Measurements from ENCODE around the genes PPP2R3A and IL20RB.

DNA sequence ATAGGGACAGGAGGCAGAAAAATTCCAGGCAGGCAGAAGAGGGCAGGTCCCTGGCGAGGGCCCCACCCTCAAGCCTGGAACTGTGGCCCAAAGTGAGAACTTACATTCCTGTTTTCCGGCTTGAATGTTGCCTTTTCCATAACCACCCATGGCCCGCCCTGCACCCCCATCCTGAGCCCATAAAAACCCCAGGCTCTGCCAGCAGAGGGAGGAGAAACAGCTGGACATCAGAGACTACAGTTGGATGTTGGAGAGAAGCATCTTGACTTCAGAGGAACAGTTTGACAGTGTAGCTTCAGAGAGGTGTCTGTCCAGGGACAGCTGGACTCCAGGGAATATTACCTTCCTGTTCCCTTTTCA lies 37.3 kb downstream of the SLCO2A1 start:
- PRO-cap, 3 experiments: no peak in any of the 3 experiments
- RAMPAGE, long total RNA, 2 experiments: no peak in any of the 2 experiments
- RRBS: no CpG with 5 or more reads among the region's 3 CpGs

DNA sequence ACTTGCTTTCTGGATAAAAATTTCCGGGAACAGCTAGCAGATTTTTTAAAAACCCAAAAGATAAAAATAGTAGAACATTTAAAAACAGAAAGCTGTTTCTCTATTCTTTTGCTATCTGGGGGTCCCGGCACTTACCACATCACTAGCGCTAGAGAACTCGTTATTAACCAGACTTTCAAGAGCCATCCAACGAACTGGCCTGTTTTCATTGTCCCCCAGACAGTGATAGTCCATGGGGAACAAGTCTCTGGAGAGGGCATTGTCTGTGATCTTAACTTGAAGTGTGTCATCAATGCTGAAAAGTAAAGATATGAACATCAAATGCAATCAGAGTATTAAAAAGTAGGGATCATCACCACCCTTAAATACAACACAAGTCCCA lies 75.2 kb downstream of the RYK start:
- PRO-cap, 3 experiments: no peak in any of the 3 experiments
- RAMPAGE, long total RNA, 2 experiments: no peak in any of the 2 experiments
- RRBS: 94% methylated on average over 1 of the region's 5 CpGs

- PRO-cap, 3 experiments: no peak in any of the 3 experiments
- RAMPAGE, long total RNA, 2 experiments: no peak in any of the 2 experiments
- RRBS: no CpG with 5 or more reads among the region's 7 CpGs
Measured at GRCh38 chr3:134311982-134312431, 61.3 kb upstream of the RYK start.

GRCh38 chr3:134326677-134327834 lies 47.2 kb downstream of the AMOTL2 start:
- PRO-cap, 3 experiments: no peak in any of the 3 experiments
- RAMPAGE, long total RNA, 2 experiments: no peak in any of the 2 experiments
- RRBS: 90% methylated on average over 2 of the region's 11 CpGs

- PRO-cap, 3 experiments: peak in 1 of 3 experiments; most common plus-strand start chr3:134331703 (in 1); most common minus-strand start chr3:134331602 (in 1)
- RAMPAGE, long total RNA, 2 experiments: no peak in any of the 2 experiments
- RRBS: no CpG with 5 or more reads among the region's 10 CpGs
Measured at GRCh38 chr3:134331014-134332183, 42.8 kb downstream of the AMOTL2 start.

DNA sequence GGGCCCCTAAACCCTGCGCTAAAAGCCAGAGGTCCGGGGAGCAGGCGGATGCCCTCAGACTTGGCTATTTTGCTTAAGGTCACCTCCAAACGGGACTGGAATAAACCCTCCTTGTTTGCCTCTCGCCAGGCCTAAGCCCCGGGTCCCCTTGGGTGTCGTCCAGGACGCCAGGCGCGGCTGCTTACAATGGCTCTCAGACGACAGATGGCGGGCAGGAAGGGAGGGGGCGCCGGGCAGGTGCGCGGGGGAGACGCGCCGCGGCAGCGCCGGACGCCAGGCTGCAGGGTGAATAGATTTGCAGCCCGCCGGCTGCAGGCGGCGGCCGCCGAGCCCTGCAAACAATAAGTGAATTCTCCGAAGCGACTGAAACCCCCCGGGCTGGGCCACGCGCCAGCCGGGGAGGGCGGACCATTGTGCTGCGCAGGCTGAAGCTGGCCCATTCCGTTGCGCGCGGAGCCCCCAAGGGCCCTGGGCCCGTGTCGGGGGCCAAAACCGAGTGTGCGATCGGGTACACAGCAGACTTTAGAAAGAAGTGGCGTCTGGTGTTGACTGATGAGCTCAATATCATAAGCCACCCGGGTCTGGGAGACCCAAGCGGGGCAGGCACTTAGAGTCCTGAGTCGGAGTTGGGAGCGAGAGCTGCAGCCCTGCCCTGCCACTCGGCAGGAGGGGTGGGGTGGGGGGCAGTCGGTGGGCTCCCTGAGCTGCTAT lies 32.4 kb upstream of the AMOTL2 start:
- PRO-cap, 3 experiments: no peak in any of the 3 experiments
- RAMPAGE, long total RNA, 2 experiments: no peak in any of the 2 experiments
- RRBS: 1% methylated on average over 28 of the region's 53 CpGs

DNA sequence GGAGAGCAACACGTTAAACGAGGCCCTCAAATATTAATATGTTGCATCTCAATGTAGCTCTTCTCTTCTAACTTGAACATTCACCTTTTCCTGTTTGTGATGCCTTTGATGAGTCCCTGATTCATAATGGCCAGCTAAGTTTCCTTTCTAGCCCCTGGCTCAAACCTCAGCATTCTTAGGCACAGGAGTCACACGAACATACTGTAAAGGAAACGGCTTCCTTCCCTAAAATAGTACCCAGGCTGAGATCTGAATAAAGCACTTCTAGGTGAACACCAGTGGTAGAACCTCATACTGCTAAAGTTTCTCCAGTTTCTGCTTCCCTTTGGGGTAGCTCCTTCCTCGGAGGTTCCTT lies 2.6 kb downstream of the ANAPC13 start:
- PRO-cap, 3 experiments: no peak in any of the 3 experiments
- RAMPAGE, long total RNA, 2 experiments: no peak in any of the 2 experiments
- RRBS: no CpG with 5 or more reads among the region's 5 CpGs

GRCh38 chr3:134916668-134916943 lies 121.5 kb downstream of the EPHB1 start:
- PRO-cap, 3 experiments: no peak in any of the 3 experiments
- RAMPAGE, long total RNA, 2 experiments: no peak in any of the 2 experiments
- RRBS: 93% methylated on average over 2 of the region's 14 CpGs

- PRO-cap, 3 experiments: peak in 2 of 3 experiments; most common plus-strand start chr3:135148764 (in 1); most common minus-strand start chr3:135148540 (in 1)
- RAMPAGE, long total RNA, 2 experiments: no peak in any of the 2 experiments
- RRBS: no CpG with 5 or more reads among the region's 6 CpGs
Measured at GRCh38 chr3:135148246-135148955, 353.3 kb downstream of the EPHB1 start.

- PRO-cap, 3 experiments: peak in 3 of 3 experiments; most common plus-strand start chr3:135965758 (in 3); most common minus-strand start chr3:135966097 (in 3)
- RAMPAGE, long total RNA, 2 experiments: start-site peak on the plus strand in 1 of 2 experiments, at chr3:135965671-135966026 at its widest, 85 to 447 reads per replicate
- RRBS: 1% methylated on average over 21 of the region's 109 CpGs
Measured at GRCh38 chr3:135965604-135966832, at the start of gene PPP2R3A. TSS of gene PPP2R3A (plus strand) at chr3:135965728.

- PRO-cap, 3 experiments: no peak in any of the 3 experiments
- RAMPAGE, long total RNA, 2 experiments: no peak in any of the 2 experiments
- RRBS: no CpG with 5 or more reads among the region's 9 CpGs
Measured at GRCh38 chr3:136151598-136152390, 44.3 kb downstream of the MSL2 start.

GRCh38 chr3:136172490-136173128 lies 23.5 kb downstream of the MSL2 start:
- PRO-cap, 3 experiments: no peak in any of the 3 experiments
- RAMPAGE, long total RNA, 2 experiments: no peak in any of the 2 experiments
- RRBS: no CpG with 5 or more reads among the region's 8 CpGs

DNA sequence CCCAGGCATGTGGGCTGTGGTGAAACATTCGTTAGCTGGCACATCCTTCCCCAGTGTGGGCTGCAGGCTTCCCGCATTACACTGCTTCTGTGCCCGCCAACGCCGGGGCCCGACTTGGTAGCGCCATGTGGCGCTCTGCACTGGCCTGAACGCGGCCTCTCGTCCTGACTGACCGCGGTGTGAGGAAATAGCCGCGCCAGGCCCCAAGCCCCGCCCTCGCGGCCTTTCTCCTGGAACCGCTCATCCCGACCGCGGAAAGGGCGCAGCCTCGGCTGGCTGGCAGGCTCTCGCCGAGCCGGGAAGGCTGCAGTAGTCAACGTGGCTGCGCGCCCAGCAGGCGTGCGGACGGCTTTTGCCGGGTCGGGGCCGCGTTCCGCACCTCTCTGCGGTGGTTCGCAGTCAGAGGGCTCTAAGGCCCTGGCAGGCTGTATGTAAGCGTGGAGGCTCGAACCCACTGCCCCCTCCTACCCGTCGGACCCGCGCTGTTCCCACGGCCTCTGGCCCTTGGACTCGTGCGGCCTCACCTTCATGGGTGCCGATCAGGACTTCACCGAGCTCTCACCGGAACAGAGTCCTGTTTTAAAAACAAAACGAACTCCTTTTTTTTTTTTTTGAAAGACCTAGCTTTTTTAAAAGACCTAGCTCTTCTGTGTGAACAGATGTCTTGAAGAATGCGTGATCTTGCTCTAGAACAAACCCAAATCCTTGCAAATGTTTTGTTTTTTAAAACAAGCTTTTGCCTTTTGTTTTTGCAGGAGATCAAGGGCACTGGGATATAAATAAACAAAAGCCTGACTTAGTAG lies 751 bp upstream of the MSL2 start:
- PRO-cap, 3 experiments: peak in 3 of 3 experiments; most common plus-strand start position 309 of the sequence (in 2); most common minus-strand start position 170 of the sequence (in 2)
- RAMPAGE, long total RNA, 2 experiments: start-site peak on the minus strand in 2 of 2 experiments, centred at positions 160 to 548 of the sequence, 6 to 26 reads per replicate
- RRBS: 1% methylated on average over 11 of the region's 54 CpGs

- PRO-cap, 3 experiments: no peak in any of the 3 experiments
- RAMPAGE, long total RNA, 2 experiments: no peak in any of the 2 experiments
- RRBS: no CpG with 5 or more reads among the region's 4 CpGs
Measured at GRCh38 chr3:136327051-136327332, 76.9 kb downstream of the PCCB start.

- PRO-cap, 3 experiments: no peak in any of the 3 experiments
- RAMPAGE, long total RNA, 2 experiments: no peak in any of the 2 experiments
- RRBS: no CpG with 5 or more reads among the region's 1 CpG
Measured at GRCh38 chr3:136617277-136617815, 134.8 kb downstream of the STAG1 start.

DNA sequence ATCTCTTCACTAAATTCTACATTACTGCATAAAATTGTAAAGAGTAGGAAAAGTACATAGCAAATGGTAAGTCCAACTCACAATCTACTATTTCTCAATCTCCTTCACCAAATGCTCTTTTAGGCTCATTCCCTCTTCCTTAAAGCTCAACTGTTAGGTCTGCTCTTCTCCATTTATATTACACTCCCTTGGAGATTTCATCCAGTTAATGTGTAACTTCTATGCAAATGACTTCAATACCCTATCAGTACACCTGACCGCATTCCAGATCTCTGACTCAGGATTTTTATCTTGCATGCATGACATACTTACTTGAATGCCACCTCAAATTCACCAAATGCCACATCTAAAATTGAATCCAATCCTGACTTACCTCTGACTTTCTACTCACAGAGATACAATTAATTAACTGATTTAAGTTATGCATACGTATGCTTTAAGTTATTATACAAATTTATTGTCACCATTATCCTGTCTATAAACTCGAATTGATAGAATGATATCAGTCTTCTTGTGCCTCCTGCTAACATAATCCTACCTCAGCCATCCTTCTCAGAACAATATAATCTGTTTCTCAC lies 127.0 kb downstream of the STAG1 start:
- PRO-cap, 3 experiments: no peak in any of the 3 experiments
- RAMPAGE, long total RNA, 2 experiments: no peak in any of the 2 experiments
- RRBS: no CpG with 5 or more reads among the region's 3 CpGs

- PRO-cap, 3 experiments: no peak in any of the 3 experiments
- RAMPAGE, long total RNA, 2 experiments: no peak in any of the 2 experiments
- RRBS: no CpG with 5 or more reads among the region's 2 CpGs
Measured at GRCh38 chr3:136675201-136675913, 76.8 kb downstream of the STAG1 start.

- PRO-cap, 3 experiments: no peak in any of the 3 experiments
- RAMPAGE, long total RNA, 2 experiments: no peak in any of the 2 experiments
- RRBS: no CpG with 5 or more reads among the region's 1 CpG
Measured at GRCh38 chr3:136932262-136932822, 25.4 kb upstream of the IL20RB start.

DNA sequence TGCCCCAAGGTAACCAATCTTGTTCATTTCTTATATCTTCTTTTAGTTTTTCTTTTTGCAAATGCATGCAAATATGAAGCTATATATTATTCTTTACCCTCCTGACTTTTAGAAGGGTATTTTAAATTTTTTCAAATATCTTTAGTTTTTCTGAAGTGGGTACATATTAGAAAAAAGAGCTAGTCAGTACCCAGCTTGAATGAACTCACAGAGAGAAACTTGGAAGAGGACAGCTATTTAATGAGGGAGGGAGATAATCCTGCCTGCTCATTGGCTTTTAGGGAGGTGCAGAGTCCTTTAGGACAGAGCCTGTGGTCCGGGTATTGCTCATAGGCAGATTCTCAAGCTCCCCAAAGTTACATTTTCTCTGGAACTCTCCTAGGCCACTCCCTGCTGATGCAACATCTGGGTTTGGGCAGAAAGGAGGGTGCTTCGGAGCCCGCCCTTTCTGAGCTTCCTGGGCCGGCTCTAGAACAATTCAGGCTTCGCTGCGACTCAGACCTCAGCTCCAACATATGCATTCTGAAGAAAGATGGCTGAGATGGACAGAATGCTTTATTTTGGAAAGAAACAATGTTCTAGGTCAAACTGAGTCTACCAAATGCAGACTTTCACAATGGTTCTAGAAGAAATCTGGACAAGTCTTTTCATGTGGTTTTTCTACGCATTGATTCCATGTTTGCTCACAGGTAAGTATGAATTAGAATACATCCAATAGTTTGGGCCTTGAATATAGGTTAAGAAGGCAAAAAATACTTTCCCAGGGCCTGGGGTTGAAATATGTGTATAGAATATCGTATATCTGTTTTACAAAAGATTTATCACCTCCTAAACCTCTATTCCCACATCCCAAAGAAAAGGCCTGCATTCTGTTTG lies at the start of gene IL20RB:
IL20RB (plus strand) TSS at position 471 of the 876 bp plus-strand sequence.
- PRO-cap, 3 experiments: no peak in any of the 3 experiments
- RAMPAGE, long total RNA, 2 experiments: no peak in any of the 2 experiments
- RRBS: no CpG with 5 or more reads among the region's 8 CpGs

- PRO-cap, 3 experiments: peak in 3 of 3 experiments; most common plus-strand start chr3:137014137 (in 2); most common minus-strand start chr3:137013987 (in 2)
- RAMPAGE, long total RNA, 2 experiments: no peak in any of the 2 experiments
- RRBS: 2% methylated on average over 2 of the region's 21 CpGs
Measured at GRCh38 chr3:137013869-137014881, 56.4 kb downstream of the IL20RB start.

All from testis (tissue), 5 donors.